Heart left ventricle (tissue), 7 donors: ENCODE measurements around the gene KIF19.

DNA sequence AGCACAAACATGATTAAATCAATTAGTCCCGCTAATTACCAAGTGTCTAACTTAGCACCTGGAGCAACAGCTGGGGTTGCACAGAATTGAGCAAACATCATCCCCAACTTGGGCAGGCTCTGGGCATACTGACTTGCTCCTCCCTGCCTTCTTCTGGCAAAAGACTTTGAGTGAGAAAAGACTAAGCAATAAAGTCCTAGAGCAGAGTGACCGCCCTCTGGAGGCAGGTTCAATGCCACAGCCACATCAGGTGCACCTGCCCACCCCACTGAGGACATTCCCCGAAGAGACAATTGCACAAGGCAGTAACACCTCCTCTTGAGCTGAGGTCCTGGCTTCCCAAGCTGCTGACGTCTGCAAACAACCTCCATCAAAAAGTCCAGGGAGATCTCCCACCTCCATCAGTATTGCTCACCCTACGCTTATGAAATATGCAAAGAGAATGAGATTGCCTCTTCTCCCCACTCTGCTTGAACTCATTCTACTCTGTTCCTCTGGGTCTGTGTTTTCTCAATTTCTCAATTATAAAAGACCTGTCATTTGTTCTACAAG, 358.4 kb downstream of the SOX9 start:
- PRO-cap, 6 experiments = no peak in any of the 6 experiments
- RAMPAGE, long total RNA, 2 experiments = no peak in any of the 2 experiments
- RRBS = no CpG with 5 or more reads among the region's 5 CpGs

DNA sequence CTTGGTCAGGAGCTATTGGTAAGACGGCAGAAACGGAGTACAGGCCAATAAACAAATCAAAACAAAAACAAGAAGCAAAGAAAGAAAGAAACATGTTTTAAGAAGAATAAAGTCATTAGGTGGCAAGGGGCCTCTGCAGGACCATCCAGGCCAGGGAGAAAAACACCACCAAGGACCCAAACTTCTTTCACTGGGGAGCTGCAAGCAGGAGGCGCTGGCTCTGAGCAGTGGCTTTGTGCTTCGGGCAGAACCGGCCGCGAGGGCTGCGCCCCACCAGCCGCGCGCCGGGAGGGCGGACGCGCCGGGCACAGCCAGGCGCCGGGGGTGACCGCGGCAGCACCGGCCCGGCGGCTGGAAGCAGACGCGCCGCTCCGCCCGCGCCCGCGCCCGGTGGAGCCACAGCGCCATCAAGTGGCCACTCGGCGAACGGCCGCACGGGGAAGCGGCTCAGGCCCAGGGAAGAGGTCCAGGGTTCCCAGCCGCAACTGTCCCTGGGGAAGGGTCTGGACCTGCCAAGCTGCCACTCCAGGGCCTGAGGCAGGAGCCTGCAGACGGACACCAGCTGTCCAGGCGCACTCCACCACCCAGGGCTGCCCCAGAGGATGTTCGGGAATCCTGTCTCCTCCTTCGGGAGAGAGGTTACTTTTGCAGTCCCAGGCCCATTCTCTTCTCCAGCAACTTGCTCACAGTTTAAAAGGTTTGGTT, 419.4 kb downstream of the SOX9 start:
- PRO-cap, 6 experiments = no peak in any of the 6 experiments
- RAMPAGE, long total RNA, 2 experiments = no peak in any of the 2 experiments
- RRBS = 2% methylated on average over 11 of the region's 44 CpGs

DNA sequence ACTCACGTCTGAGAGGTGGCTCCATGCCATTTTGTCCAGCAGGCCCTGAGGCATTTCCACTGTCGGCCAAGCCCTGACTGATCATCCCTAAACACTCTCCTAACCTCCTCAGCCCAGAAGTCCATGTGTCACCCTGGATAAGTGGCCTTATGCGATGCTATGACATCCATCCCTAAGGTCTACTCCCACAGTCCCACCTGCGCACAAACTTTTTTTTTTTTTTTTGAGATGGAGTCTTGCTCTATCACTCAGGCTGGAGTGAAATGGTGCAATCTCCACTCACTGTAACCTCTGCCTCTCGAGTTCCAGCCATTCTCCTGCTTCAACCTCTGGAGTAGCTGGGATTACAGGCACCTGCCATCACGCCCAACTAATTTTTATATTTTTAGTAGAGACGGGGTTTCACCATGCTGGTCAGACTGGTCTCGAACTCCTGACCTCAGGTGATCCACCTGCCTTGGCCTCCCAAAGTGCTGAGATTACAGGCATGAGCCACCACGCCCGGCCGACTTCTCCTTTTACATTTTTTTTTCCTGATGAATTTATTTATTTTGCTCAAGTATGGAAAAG, 429.7 kb downstream of the SOX9 start:
- PRO-cap, 6 experiments = no peak in any of the 6 experiments
- RAMPAGE, long total RNA, 2 experiments = no peak in any of the 2 experiments
- RRBS = no CpG with 5 or more reads among the region's 11 CpGs

DNA sequence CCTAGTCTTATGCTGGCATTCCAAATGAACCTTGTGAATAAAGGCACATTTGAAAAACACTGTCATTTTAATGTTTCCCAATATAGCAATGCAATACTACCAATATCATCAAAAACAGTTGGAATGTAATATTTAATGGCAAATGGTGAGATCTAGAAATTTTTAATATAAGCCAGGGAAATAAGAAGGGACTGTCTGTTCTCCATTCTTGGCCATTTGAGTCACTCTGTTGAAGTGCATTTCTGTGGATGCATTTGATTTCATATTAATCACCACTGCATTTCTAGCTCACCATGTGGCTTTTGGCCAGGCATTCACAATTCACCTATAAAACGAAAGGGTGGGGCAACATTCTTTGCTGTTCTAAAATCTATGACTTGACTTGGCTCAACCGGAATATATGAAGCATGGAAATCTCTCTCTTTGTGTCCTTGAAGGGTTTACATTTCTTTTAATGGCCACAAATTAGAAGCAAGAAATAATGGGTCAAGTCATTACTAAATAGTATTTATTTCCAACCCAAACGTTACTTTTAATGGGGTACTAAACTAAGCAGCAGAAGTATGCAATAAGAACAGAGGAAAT, 483.0 kb downstream of the SLC39A11 start:
- PRO-cap, 6 experiments = no peak in any of the 6 experiments
- RAMPAGE, long total RNA, 2 experiments = no peak in any of the 2 experiments
- RRBS = no CpG with 5 or more reads among the region's 3 CpGs

- PRO-cap, 6 experiments = no peak in any of the 6 experiments
- RAMPAGE, long total RNA, 2 experiments = no peak in any of the 2 experiments
- RRBS = no CpG with 5 or more reads among the region's 10 CpGs
These were observed 177.1 kb downstream of the SLC39A11 start for GRCh38 chr17:72915354-72915851.

GRCh38 chr17:73196380-73196864, 3.6 kb downstream of the COG1 start:
- PRO-cap, 6 experiments = no peak in any of the 6 experiments
- RAMPAGE, long total RNA, 2 experiments = no peak in any of the 2 experiments
- RRBS = 39% methylated on average over 3 of the region's 13 CpGs

DNA sequence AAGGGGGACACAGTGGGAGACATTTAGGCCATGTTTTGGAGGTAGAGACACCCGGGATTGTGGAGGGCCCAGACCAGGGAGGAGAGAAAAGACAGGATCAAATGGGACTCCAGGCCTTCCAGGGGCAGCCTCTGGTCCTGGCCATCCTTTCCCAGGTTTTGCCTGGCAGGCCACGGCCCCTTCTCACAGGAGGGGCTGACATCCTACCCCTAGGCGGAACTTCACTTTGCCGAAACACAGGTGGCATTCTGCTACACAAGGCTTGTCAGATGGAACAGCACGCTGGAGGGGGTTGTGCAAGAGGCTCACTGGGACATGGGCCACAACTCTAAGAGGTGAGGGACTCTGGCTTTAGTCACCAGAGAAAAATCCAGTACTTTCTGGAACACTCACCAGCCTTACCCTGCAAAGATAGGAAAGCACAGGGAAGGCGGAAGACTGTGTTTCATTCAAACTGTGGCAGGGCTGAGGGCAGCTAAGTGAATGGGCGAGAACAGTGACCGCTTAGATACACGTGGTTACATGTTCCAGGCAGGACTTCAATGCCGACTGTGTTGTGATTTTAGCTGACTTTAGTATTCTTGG, 18.4 kb downstream of the CDC42EP4 start:
- PRO-cap, 6 experiments = peak in 2 of 6 experiments; most common plus-strand start position 443 of the sequence (in 2); most common minus-strand start position 228 of the sequence (in 2)
- RAMPAGE, long total RNA, 2 experiments = no peak in any of the 2 experiments
- RRBS = no CpG with 5 or more reads among the region's 10 CpGs

DNA sequence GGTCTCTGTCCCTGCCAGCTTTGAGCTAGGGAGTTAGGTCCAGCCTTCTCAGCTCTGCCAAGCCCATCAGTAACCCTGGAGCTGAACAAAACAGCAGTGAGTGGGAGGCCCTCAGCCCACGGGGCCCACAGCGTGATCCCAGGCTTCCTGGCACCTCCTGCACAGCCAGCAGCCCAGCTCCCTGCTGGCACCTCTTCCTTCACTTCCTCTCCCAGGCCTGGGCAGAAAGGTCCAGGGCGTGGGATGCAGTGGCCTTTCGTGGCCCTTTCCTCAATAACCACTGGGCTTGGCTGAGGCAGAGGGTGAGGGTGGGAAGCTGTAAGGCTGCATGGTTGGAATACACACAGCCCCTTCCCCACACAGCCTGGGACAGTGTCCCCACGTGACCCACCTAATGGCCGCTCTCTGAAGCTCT, 35.6 kb upstream of the CDC42EP4 start:
- PRO-cap, 6 experiments = no peak in any of the 6 experiments
- RAMPAGE, long total RNA, 2 experiments = no peak in any of the 2 experiments
- RRBS = no CpG with 5 or more reads among the region's 6 CpGs

DNA sequence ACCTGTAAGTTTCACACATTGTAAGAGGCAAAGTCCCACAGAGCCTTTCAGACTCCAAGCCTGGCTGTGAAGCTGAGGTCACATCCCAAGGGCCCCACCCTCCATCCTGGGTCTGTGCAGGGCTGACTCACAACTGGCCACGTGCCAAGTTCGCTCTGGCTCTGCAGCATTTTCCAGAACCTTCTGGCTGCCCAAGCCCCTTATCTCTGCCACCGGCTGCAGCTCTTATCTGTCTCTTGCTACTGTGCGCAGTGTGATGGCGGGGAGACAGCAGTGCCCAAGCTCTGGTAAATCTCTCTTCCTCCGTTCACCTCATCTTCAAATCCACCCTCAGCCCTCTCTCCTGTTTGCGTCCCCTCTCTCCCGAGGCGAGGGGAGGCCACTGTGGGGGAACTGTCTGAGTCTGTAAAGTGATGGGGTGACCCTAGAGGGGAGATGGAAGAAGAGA, 162.6 kb upstream of the CDC42EP4 start:
- PRO-cap, 6 experiments = peak in 4 of 6 experiments; most common plus-strand start position 242 of the sequence (in 1); most common minus-strand start position 74 of the sequence (in 3)
- RAMPAGE, long total RNA, 2 experiments = no peak in any of the 2 experiments
- RRBS = no CpG with 5 or more reads among the region's 9 CpGs

DNA sequence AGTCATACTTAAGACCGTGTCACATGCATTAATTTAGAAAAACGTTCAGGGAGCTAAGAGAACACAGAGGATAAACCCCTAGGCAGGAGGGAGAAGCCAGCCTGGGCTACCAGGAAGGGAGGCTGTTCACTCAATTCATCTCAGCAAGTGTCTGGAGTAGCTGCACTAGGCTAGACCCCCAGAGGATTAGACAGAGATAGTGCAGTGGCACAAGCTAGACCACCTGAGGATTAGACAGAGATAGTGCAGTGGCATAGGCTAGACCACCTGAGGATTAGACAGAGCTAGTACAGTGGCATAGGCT, 74.0 kb upstream of the SDK2 start:
- PRO-cap, 6 experiments = peak in 2 of 6 experiments; most common minus-strand start position 76 of the sequence (in 2)
- RAMPAGE, long total RNA, 2 experiments = no peak in any of the 2 experiments
- RRBS = no CpG with 5 or more reads among the region's 2 CpGs

GRCh38 chr17:73749874-73750280, 105.6 kb upstream of the SDK2 start:
- PRO-cap, 6 experiments = peak in 3 of 6 experiments; most common plus-strand start chr17:73750123 (in 3); most common minus-strand start chr17:73750052 (in 1)
- RAMPAGE, long total RNA, 2 experiments = no peak in any of the 2 experiments
- RRBS = no CpG with 5 or more reads among the region's 8 CpGs

- PRO-cap, 6 experiments = no peak in any of the 6 experiments
- RAMPAGE, long total RNA, 2 experiments = no peak in any of the 2 experiments
- RRBS = no CpG with 5 or more reads among the region's 6 CpGs
These were observed 153.8 kb upstream of the SDK2 start for GRCh38 chr17:73797965-73798616.

- PRO-cap, 6 experiments = no peak in any of the 6 experiments
- RAMPAGE, long total RNA, 2 experiments = no peak in any of the 2 experiments
- RRBS = no CpG with 5 or more reads among the region's 10 CpGs
These were observed 160.7 kb upstream of the RPL38 start for GRCh38 chr17:74042651-74043313.

GRCh38 chr17:74234415-74234940, 21.1 kb downstream of the TTYH2 start:
- PRO-cap, 6 experiments = no peak in any of the 6 experiments
- RAMPAGE, long total RNA, 2 experiments = no peak in any of the 2 experiments
- RRBS = no CpG with 5 or more reads among the region's 1 CpG

GRCh38 chr17:74295790-74296213, 21.8 kb downstream of the DNAI2 start:
- PRO-cap, 6 experiments = peak in 4 of 6 experiments; most common plus-strand start chr17:74296111 (in 4); most common minus-strand start chr17:74295975 (in 2)
- RAMPAGE, long total RNA, 2 experiments = no peak in any of the 2 experiments
- RRBS = no CpG with 5 or more reads among the region's 5 CpGs

DNA sequence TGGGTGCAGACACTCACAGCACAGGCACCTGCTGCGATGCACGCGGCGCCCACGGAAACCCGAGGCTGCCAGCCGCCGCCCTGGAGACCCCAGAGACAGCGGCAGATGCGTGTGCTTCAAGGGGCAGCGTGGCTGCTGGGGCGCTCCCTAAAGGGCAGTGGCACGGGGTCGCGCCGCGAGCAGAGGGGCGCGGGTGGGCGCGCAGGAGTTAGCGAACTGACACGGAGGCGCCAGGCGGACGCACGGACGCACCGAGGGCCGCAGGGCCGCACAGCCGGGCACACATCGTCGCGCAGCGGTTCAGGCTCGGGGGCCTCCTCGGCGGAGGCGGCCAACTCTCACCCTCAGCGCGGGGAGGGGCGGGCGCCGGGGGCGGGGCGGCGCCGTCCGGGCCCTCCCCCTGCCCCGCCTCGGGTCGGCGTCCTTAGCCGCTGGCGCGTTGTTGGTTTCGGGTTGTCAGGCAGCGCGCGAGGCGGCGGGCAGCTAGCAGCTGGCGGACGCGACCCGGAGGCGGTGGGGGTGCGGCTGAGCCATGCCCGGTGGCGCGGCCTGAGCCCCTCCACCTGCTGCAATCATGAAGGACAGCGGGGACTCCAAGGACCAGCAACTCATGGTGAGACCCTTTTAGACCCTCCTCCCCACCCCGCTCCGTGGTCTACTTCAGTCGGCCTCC, at the start of gene KIF19:
Gene KIF19 (plus strand): TSS at position 451 of the 673 bp plus-strand sequence.
- PRO-cap, 6 experiments = peak in 6 of 6 experiments; most common plus-strand start position 456 of the sequence (in 3); most common minus-strand start position 320 of the sequence (in 3)
- RAMPAGE, long total RNA, 2 experiments = no peak in any of the 2 experiments
- RRBS = under 1% methylated on average over 22 of the region's 76 CpGs

DNA sequence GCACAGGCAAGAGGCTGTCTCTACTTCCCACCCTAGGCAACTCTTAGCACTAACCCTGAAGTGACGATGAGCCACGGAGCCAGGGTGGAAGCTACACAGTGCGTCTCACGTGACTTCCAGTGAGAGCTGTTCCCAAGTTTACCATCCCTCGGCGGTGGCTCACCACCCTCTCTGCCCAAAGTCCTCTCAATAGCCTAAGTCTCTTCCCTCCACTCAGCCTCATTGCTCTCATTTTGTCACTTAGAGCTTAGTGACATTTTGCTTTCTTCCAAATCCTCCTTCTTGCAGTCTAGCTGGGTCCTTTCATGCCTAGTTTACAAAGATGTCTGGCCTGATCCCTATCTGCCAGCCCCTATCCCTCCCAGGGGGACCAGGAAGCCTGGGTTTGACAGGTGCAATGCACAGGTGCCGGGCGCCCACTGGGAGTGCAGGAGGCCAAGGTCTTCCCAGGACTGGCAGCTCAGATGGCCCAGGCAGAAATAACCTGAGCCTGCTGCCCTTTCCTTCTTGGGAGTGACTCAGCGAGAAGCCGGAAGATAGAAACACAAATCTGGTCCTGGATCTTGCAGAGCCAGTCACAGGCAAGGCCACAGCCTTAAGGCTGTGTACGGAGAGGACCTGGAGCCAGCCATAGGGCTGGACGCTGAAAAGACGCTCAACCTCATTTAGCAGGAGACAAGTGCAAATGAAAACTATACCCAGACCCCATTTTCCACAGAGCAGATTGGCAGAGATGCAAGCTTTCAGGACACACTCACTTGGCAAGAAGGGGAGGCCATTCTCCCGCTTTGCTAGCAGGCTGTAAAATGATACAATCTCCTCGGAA, 27.6 kb downstream of the GPR142 start:
- PRO-cap, 6 experiments = no peak in any of the 6 experiments
- RAMPAGE, long total RNA, 2 experiments = no peak in any of the 2 experiments
- RRBS = no CpG with 5 or more reads among the region's 15 CpGs

DNA sequence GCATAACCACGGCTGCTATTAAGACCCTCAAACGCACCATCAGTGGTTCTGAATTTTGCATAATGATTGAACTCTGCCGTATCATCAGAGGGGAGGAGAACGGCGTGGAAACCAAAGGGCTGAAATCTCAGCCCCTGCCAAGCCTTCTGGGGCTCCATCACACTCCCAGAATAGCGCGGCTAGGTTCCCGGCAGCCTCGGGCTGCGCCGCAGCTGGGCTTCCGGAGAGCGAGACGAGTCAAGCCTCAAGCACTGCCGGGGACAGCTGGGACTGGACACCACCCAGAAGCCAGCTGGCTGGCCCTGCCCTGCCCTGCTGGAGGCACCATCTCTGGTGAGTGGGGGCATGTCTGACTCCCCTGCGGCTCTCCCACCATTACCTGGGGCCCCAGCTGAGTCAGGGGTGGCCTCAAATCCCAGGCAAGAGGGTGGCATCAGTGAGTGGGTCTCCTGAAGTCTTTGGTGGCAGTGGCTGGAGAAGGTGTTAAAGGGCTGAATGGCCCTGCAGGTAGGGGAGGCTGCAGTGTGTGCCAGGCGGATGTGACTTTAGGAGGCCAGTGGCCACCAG, 7.2 kb upstream of the GPRC5C start:
- PRO-cap, 6 experiments = peak in 6 of 6 experiments; most common plus-strand start position 247 of the sequence (in 3); most common minus-strand start position 172 of the sequence (in 2)
- RAMPAGE, long total RNA, 2 experiments = no peak in any of the 2 experiments
- RRBS = no CpG with 5 or more reads among the region's 17 CpGs

DNA sequence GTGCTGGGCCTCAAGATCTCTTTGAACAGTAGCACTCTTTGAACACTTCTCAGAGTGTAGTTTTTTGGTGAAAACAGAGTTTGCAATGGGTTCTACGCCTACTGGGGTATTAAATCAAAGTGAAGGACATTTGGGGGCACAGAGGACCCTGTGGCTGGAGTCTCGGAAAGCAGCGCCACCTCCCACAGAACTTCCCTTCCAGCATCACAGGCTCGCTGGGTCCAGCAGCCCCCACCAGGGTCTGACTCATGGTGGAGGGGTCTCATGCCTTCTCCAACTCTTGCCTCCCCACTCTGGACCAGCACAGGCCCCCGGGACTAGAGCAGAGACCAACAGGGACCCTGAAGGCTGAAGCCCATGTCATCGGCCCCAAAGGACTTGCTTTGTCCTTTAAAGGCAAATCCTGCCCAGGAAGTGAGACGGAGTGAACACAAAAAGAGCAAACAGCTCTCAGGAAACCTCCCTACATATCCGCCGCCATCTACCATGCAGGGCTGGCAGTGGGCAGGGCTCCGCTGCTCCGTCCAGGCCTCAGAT, 2.3 kb upstream of the GPRC5C start:
- PRO-cap, 6 experiments = peak in 2 of 6 experiments; most common plus-strand start position 442 of the sequence (in 1)
- RAMPAGE, long total RNA, 2 experiments = no peak in any of the 2 experiments
- RRBS = no CpG with 5 or more reads among the region's 11 CpGs

DNA sequence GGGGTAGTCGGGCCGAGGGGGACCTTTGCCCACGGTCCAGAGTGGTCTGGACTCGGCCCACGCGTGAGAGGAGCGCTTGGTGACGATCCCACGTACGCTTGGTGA, 475 bp upstream of the GPRC5C start:
- PRO-cap, 6 experiments = no peak in any of the 6 experiments
- RAMPAGE, long total RNA, 2 experiments = no peak in any of the 2 experiments
- RRBS = no CpG with 5 or more reads among the region's 10 CpGs